Mucosa of descending colon (tissue), 1 donor: Measurements from ENCODE around the gene DAGLB.

- PRO-cap, result bidirectional peak, plus-strand start at chr7:5401753, minus-strand start at chr7:5401444
Observed at GRCh38 chr7:5401392-5401921, 22.2 kb downstream of the TNRC18 start.

DNA sequence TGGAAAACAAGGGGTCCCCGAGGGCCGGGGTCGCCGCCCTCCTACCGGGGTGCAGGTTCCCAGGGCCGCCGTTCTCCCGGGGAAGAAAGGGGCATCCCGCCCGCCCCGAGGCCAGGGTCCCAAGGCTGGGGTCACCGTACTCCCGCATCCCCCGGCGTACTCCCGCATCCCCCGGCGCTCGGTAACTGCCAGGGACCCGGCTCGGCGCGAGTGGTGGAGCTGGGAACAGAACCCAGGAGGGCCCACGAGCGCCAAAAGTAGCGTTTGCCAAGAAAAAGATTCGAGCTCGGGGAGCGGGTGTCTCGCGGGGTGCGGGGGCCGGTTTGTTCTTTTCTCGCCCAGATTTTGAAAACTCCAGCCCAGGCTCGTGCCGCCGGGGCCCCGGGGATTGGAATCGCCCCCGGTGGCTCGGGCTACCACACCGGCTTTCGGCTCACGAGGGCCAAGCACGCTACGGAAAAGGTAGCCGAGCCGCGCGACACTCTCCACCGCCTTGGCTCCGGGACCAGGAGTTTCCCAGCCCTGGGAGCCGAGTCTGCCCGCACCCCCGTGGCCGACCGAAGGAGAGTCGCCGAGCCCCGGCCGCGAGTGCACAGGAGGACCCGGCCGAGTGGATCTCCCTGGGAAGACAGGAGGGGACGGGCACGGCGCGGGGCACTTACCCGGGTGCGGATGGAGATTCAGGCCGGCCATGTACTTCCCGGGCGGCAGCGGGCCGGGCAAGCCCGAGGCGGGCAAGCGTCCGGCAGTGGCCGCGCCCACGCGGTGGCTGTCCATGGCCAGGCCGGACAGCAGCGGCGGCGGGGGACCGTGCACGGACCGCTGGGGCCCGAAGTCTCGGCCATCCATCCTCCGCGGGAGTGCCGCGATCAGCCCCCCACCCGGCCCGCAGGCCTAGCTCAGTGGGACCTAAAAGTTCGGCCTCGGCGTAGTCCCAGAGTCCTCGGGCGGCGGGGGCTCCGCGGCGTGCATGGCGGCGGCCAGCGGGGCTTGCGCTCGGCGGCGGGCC, 2.9 kb downstream of the TNRC18 start:
- PRO-cap, result no peak

- PRO-cap, result no peak
Observed at GRCh38 chr7:5425240-5425522, 1.5 kb upstream of the TNRC18 start.

DNA sequence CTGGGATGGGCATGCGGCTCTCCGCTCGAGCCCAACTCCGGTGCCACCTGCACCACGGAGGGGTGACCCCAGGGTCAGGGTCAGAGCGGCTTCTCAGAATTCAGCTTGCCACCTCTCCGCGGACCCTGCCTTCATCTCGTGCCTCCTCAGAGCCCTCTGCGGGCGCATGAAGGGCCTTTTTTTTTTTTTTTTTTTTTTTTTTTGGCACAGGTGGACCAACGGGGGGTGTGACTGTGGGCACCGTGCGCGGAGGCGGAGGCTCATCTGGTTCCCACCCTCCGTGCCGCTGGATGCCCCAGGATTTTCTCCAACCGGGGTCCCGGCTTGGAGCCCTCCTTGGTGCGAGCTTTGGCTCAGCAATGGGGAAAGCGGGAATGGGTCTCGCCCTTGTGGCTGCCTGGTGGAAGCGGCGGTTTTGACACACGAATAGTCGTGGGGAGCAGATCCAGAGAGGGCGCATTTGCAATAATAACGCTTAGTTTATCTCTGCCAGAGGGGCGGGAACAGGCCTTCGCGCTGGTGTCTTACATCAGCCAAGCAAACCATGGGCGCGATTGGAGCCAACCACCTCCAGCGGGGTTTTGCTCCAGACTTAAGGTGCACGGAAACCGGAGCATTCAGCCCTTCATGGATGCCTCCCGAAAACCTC, 5.0 kb upstream of the TNRC18 start:
- PRO-cap, result bidirectional peak, plus-strand start at position 263 of the sequence, minus-strand start at position 140 of the sequence; bidirectional peak, plus-strand start at position 540 of the sequence, minus-strand start at position 456 of the sequence

GRCh38 chr7:5495642-5496307, 17.8 kb downstream of the FBXL18 start:
- PRO-cap, result no peak

DNA sequence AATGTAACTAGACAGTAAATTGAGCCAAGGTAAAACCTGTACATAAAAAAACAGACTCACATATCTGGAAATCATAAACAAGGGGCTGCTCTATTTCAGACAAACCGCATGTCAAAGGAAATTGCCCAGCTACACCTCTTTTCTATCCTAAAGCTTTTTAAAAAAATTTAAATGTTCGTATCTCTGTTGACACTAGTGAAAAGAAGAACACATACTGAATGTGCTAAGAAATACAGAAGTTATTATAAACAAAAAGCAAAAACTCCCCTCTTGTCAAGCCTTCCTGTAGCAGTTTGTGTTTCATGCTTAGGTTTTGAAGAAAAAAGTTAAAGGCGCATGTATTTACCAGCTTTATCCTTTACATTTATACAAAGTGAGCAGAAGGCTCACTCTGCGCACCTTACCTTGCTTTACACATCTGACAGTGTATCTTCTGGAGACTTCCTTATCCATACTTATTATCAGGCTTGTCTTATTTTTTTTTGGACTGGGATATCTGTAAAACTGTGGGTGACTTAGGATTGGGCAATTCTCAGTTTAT, 93.1 kb downstream of the RNF216 start:
- PRO-cap, result no peak

- PRO-cap, result unidirectional peak, plus-strand start at chr7:5691356
Observed at GRCh38 chr7:5690827-5691645, 90.4 kb downstream of the RNF216 start.

DNA sequence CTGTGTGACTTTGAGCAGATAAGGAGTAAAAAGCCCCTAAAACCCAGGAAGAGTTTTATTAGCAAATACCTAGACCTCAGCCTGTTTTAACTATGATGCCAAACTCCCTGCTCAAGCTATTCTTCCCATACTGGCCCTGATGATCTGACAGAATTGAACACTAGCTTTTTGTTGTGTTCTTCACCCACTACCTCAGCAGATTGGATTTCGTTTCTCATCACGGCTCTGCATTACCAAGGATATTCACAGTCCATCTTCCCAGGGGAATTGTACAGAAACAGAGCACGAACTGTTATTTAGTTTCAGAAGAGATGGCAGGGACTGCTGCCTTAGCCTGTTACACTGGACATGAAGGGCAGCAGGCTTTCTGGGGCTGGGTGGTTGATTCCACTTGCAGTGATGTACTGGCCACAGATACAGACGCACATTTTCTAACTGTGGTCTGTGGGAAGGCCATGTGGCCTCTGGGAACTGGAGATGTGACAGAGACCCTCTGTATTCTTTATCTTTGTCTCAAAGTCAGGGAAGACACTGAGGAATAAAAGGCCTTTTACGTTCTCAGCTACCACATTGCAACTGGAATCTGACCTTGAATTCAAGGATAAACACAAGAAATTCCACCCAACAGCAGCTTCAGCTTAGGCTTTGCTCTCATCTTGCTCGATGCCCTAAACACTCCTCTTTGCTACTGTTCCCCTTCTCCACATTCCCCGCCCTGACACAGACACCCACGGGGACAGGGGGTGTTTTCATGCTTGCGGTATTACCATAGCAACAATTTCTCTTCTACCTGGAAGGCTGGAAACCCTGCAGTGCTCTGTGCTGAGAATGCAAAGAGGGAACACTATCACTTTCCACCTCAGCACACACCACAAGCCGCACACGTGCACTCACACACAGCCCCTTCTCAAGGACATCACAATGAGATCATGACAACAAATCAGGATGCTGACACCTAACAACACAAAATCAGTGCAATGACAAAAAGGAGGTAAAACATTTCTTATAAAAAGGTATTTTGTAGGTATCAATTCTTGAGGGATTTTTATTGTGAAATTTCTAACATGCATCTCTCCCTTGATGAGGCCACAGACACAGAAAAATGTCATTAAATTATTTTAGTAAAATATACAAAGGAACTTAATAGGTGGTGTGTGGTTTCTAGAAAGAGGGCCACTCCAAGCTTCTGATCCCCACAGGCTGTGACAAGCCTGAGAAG, 81.7 kb downstream of the RNF216 start:
- PRO-cap, result no peak

DNA sequence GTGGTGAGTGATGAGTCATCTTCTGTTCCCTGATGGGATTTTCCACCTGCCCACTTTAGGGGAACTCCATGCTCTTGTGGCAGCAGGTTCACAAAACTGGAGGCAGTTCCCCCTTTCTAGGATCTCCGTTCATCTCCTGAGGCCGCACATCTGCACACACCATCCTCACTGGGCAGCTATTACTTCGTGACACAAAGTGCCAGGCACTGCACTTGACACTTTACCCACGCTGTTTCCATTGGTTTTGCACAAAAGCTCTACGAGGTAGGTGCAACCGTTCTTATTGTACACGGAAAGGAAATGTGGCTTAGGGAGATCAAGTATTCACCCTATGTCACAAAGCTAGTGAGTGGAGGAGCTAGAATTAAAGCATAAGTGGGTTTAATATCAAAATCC, 80.2 kb downstream of the RNF216 start:
- PRO-cap, result no peak

- PRO-cap, result no peak
Observed at GRCh38 chr7:6011296-6011976, 2.4 kb downstream of the AIMP2 start.

GRCh38 chr7:6016388-6017118, 7.5 kb downstream of the AIMP2 start:
- PRO-cap, result no peak

DNA sequence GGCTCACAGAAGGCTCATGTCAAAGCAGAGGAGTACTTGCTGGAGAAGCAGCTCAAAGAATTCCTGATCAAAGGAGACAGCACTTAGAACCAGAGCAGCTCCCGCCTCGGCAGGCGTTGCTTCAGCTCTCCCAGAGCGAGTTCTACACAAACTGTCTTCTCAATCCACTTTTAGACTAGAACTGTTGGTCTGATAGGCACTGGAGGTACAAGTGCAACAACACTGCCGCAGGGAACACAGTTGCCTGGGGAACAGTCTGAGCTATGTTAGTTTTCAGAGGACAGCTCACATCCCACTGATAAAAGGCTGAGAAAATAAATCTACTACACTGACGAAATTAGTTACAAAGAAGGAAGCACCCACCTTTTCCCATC, 35.4 kb downstream of the CYTH3 start:
- PRO-cap, result no peak

DNA sequence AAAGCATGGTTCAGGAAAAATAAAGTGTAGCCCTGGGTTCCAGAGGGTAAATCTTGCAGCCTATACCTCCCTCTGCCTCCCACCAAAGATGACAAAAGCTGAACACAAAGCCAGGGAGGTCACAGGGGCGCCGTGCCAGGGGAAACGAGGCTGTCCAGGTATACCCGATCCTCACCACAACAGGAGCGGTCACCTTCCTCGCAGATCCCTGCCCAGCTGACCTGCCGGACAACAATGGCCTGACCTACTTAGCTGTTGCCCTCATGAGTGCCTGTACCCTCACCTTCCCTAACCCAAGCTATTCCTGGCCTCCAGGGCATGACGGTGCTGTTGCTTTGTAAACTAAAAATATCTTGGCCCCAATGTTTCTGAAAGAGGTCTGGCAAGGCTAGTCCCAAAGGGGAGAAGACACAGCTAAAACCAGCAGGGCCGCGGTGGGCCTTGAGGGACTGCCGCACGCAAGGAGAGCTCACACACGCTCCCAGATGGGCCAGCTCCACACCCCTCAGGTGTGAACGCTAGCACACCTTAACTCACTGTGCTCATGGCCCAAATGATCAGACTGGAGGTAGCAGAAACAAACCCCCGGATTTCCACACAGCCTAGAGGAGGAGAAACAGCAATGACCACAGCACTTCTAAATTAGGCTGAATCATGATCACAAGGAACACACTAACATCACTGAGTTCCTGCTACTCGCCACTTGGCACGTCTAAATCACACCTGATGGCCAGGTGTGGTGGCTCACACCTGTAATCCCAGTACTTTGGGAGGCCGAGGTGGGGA, 10.1 kb downstream of the FAM220A start:
- PRO-cap, result no peak

- PRO-cap, result no peak
Observed at GRCh38 chr7:6398601-6399310, 24.4 kb downstream of the RAC1 start.

- PRO-cap, result no peak
Observed at GRCh38 chr7:6401660-6402093, 27.4 kb downstream of the RAC1 start.

DNA sequence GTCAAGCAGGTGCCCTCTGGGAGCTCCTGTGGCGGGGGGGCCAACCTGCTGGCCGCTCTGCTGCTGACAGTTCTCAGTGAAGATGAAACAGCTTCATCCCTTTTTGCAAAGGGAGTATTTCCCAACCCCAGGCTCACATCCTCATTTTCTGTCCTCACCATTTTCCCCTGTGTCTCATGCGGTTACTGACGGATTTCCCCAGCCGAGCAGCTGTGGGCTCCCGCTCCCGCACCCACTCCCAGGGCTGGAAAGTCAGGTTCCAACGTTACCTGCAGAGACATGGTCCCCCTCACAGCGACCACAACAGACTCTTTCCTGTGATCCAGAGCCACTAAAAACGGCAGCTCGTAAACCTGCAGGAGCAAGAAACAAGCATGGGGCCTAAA, 23.3 kb downstream of the DAGLB start:
- PRO-cap, result bidirectional peak, plus-strand start at position 181 of the sequence, minus-strand start at position 78 of the sequence

DNA sequence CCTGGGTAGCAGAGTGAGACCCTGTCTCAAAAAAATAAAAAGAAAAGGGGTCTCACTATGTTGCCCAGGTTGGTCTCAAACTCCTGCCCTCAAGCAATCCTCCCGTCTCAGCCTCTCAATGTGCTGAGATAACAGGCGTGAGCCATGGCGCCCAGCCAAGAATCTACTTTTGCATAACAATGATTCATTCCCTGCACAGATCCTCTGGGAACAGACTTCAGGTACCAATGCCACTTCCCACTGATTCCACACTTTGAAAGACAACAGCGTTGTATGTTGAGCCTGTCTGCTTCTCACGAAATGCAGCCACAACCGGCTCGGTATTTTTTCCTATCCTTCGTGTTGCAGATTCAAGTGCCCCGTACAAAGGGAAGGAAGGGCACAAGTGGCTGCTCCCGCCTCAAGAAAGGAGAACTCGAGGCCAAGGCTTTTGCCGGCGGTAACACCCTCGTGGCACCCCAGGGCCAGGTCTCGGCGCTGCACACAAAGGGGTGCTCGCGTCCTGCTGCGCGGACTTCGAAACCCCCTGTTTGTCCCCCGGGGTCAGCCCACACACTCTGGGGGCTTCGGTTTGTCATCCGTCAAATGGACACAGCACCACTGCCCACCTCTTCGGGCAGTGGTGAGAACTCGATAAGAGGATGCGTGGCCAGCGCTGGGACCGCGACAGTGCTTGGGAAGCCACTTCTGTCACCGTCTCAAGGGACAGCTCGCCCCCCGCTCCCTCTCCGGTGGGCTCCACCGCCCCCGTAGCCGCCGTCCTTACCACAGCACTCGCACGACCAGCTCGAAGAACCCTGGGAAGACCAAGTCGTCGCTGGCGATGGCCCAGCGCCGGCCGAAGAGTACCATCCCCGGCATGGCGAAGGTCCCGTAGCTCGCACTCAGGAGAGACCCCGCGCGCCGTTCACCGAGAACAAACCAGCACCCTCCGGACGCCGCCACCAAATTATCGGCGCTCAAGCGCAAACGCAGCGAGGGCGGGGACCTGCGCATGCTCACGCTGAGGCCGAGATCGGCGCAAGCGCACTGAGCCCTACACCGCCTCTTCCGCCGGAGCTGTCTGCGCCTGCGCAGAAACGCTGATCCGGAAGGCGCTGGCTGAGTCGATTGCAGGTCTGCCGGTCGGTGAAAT, at the start of gene DAGLB:
Gene DAGLB (minus strand): TSS at position 973 of the 1,135 bp plus-strand sequence.
- PRO-cap, result unidirectional peak, plus-strand start at position 243 of the sequence; bidirectional peak, plus-strand start at position 1,076 of the sequence, minus-strand start at position 951 of the sequence

DNA sequence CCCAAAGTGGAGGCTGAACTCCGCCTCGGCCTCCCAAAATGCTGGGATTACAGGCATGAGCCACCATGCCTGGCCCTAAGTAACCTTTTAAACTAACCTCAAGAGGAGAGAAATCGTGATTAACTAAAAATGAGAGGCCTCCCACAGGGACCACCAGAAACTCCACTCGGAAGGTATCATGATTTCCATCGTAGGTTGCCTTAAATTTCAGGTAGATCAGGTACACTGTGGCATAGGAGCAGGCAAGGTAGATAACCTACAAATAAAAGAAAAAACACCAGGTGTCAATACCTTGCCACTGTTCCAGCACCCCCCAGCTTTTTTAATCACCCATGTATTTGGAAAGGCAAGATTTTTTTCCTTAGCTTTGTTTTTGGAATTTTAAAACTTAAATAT, 14.5 kb downstream of the KDELR2 start:
- PRO-cap, result no peak

- PRO-cap, result no peak
Observed at GRCh38 chr7:6729979-6730724, 23.4 kb upstream of the ZNF12 start.

GRCh38 chr7:7216341-7216978, 34.1 kb downstream of the C1GALT1 start:
- PRO-cap, result no peak